Mesothelial cell of epicardium (in vitro differentiated cells): ENCODE measurements around the genes TTLL12 and NUP50.

- PRO-cap: no peak
Measured at GRCh38 chr22:42913776-42914220, 56.7 kb upstream of the ARFGAP3 start.

GRCh38 chr22:42938823-42939441, 76.0 kb downstream of the PACSIN2 start:
- PRO-cap: no peak

DNA sequence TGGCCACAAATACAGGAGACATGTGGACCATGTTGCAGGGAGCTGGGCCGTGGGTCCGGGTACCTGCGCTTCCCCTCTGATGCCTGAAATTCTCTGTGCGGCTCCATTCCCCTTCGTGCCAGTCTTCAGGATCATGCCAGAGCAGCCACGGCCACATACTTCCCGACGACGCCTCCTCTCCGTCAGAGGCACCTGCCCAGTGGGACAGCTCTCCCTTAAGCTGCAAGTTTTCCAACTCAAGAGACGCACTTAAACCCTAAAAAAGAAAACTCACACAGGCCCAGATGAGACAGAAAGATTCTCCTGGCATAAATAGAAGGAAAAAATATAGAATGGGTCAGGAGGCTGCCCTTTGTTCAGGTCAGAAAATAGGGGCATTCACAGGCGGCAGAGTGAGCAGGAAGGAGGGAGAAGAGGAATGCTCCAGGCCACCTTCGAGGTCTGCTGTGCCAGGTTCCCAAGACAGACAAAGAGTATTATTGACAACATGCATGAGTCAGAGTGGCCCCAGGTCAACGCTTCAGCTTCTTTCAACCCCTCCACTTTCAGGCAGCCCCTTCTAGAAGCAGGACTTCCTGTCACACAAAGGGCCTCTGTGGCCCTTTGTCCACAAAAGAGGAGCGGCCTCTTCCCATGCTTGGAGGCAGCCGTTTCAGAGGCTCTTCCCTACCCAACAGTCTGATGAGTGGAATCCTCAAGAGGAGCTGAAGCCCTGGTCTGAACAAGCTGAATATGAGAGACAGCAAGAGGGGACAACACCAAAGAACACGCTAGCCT, 67.9 kb downstream of the PACSIN2 start:
- PRO-cap: no peak

DNA sequence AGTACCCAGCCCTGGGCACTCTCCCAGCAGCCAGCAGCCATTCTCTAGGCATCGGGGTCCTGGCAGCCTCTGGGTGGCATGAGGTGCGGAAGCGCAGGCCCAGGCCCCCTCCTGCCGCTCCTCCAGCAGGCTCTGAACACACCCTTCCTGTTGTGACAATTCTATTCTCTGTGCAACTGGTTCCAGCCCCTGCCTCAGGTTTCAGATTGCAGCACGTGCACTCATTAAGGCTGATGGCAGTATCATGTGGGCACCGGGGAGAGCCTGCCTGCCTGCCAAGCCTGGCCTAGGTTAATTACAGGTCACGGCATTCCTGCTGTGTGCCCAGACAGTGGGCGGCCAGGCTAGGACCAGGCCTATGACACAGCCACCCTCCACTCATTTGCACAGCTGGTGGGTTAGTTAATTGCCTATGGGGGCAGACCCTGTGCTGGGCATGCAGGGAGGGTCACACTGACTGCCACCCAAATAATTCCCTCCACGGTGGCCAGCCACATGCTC, 10.1 kb upstream of the PACSIN2 start:
- PRO-cap: no peak

- PRO-cap: no peak
Measured at GRCh38 chr22:43036090-43036755, 21.3 kb upstream of the PACSIN2 start.

DNA sequence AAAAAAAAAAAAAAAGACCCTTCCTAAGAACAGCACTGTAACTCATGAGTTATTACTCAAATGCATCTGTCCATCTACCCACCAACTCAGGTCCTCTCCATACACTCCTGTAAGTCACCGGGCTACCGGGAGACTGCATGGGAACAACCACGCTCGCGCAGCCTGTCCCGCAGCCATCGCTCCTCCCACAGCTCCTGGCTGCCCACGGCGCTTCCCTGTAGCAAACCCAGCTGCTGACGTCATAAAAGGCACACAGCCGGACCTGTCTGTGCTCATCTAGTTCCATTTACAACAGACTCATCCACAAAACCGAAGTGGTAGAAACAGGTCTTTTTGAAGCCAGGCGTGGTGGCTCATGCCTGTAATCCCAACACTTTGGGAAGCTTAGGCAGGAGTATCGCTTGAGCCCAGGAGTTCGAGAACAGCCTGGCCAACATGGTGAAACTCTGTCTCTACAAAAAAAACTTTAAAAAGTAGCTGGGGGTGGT, 23.4 kb upstream of the PACSIN2 start:
- PRO-cap: no peak

- PRO-cap: no peak
Measured at GRCh38 chr22:43144759-43145469, 1.7 kb upstream of the MCAT start.

GRCh38 chr22:43185480-43186441, 1.2 kb downstream of the TTLL12 start:
- PRO-cap: no peak

GRCh38 chr22:43186442-43187178, at the start of gene TTLL12:
TTLL12 (minus strand) TSS chr22:43187134.
- PRO-cap: unidirectional peak, minus-strand start at chr22:43187091

GRCh38 chr22:43890944-43891431, 825 bp downstream of the PNPLA5 start:
- PRO-cap: no peak

GRCh38 chr22:43934731-43935165, 11.1 kb downstream of the PNPLA3 start:
- PRO-cap: no peak

- PRO-cap: no peak
Measured at GRCh38 chr22:44033699-44034052, 9.6 kb downstream of the PARVB start.

DNA sequence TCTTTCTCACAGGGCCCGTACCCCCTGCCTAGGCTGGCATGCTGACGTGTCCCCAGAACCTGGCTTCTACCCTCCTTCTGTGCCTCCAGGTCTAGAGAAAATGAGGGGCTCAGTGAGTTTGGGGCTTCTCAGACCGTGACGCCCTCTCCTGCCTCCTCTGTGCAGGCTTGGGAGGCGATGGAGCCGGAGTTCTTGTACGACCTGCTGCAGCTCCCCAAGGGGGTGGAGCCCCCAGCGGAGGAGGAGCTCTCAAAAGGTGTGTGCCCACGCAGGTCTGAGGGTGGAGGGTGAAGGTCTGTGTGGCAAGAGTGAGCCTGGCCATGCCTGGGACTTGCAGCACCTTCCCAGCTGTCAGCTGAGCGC, 2.4 kb downstream of the PARVG start:
- PRO-cap: no peak

- PRO-cap: no peak
Measured at GRCh38 chr22:44206868-44207323, 26.2 kb downstream of the PARVG start.

GRCh38 chr22:44338297-44338610, 25.5 kb upstream of the SHISAL1 start:
- PRO-cap: no peak

GRCh38 chr22:44519565-44520270, 21.7 kb upstream of the RTL6 start:
- PRO-cap: no peak

GRCh38 chr22:44931065-44931616, 78.7 kb downstream of the PHF21B start:
- PRO-cap: no peak

DNA sequence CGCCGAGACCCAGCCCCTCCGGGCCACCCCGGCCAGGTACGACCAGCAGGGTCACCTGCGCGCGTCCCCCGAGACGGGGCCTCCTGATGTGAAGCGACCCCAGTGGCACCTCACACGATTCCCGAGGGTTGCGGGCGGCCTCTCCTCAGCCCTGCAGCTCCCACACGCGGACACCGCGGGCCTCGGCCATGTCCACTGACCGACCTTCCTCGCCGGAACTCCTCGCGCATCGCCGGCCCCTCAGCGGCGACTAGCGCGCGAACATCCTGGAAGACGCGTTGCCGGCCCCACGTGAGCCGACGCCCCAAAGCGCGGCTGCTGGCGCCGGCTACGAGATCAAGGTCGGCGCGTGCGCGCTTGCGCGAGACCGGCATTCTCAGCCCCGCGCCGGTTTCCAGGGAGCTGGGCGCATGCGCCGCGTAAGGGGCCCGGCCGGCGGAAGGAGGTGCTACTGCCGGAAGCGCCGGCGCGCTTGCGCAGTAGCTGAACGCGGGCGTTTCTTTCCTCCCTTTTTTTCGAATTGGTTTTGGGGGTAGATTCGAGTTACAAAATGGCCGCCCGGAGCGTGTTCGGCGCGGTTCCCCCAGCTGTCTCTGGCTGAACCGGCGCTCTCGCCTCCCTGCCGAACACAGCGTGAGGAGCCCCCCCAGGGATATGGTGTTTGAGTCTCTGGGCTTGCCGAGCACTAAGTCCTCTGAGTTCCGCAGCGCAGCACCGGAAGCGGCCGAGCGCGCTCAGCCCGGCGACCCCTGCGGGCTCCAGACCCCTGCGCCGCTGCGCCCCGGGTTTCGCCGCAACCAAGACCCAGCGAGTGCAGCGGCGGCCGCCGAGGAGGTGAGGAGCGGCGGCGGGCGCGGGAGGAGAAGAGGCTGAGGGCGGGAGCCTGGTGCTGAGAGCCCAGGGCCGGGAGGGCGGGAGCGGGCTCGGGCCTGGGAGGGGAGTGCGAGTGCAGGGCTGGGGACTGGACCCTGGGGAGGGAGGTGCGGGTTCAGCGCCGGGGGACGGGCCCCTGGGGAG, at the start of gene NUP50:
TSS of gene NUP50 (plus strand) at position 463 of the 1,017 bp plus-strand sequence.
- PRO-cap: unidirectional peak, minus-strand start at position 252 of the sequence; unidirectional peak, minus-strand start at position 287 of the sequence

- PRO-cap: no peak
Measured at GRCh38 chr22:45197460-45198453, 34.0 kb downstream of the NUP50 start.

DNA sequence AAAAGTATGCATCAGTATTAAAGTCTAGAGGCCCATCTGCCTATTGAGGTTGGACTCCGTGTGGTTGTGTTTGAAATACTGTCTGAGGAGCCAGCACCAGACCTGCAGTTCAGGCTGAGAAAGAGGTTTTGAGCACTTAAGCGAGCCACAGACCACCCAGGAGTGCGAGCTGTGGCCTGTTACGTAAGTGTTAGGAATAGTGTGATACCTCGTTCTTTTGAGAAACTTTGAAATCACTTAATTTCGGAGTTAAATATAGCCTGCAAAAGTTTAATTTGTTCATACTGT, 9.0 kb downstream of the FAM118A start:
- PRO-cap: no peak